ENCODE measurements around a stretch of chr3.

DNA sequence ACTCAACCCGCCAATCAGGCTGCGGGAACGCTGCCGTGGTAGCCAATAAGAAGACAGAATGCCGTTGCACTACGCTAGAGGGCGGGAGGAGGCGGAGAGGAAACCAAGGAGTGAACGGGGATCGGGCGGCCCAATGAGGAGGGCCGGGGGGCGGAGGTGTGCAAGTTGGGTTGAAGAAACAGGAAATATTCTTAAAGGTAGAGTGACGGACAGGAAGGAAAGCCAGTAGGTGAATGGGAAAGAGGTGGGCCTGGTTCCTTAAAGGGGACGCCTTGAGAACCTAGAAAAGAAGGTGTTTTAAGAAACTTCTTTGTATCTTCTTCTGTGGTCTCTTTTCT, 264 bp upstream of the USF3 start:
- PRO-cap: bidirectional peak, plus-strand start at position 200 of the sequence, minus-strand start outside the sequence

DNA sequence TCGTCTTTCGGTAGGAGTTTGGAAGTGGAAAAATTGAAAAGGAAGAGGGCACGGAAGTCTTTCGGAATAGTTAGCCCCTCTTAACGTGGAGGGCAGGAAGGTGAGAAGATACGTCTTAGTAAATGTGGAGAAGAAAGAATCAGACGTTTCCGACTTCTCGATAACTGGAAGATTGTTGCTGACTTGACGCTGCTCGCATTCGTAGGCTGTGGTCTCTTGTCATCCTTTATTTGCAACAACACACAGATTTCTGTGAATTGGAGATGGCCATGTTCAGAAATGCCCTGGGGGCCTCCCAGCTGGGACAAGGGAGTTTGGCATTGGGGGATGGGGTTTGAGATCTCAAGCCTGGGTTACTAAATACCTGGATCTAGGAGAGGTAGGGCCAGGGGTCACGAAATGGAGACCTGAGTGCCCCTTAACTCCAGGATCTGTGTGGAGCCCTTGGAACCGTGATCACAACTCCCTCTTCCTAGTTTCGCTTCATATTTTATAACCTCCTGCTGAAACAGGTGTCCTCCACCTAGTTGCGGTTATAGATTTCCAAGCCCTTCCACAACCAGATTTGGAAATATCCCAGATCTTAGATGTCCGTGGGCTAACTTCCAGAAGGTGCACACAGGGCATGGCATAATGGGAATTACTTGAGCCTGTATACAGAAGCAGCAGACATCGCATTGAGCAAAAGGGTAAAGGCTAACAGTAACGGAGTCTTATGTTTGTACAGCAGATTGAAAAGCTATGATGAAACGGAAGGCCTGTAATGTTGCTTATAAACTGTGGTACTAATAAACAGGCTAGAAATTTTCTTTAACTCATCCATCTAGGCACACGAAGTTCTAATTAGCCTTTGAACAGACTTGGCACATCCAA, 869 bp upstream of the USF3 start:
- PRO-cap: unidirectional peak, minus-strand start at position 464 of the sequence

DNA sequence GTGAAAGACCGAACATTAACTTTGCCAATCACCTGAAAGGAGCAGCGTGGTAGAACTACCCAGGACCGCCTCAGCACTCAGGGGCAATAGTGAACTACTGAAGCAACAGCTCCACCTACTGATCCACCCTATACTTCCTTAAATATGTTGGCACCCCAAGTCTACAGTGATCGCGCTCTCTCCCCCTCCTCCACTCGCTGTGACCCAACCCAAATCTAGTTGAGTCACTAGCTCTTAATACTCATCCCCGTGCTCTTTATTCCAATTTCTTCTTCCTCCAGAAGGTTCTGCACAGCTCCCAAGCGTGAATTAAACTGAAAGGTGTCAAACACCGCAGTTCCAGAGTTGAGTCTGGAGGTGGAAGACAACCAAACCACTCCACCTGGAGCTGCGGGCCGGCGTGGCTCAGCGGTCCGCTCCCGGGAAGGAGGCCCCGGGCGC, 829 bp downstream of the NAA50 start:
- PRO-cap: bidirectional peak, plus-strand start at position 264 of the sequence, minus-strand start at position 79 of the sequence

GRCh38 chr3:113748688-113749292, 2.0 kb downstream of the ATP6V1A start:
- PRO-cap: no peak

DNA sequence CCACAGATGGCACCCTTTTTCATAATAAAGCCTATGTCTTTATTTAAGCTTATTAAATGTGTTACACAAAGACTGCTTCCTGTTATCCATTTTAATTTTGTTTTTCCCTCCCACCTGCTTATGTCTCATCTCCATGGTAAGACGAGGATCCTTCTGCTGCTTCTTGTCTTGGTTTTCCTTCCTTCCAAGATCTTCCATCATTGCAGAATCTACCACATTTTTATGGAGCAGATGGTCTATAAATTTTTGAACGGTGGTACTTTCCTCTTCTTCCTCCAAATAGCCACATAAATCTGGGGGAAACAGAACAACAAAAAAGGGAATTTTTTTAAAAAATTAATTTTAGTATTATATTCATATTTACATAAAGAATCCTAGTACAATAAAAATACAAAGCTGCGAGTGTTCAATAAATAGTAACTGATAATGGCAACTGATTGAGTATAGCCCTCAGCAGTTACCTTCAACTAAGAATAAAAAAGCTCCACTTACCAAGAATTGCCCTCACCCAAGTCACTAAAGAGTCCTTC, 19.8 kb downstream of the CCDC191 start:
- PRO-cap: no peak

DNA sequence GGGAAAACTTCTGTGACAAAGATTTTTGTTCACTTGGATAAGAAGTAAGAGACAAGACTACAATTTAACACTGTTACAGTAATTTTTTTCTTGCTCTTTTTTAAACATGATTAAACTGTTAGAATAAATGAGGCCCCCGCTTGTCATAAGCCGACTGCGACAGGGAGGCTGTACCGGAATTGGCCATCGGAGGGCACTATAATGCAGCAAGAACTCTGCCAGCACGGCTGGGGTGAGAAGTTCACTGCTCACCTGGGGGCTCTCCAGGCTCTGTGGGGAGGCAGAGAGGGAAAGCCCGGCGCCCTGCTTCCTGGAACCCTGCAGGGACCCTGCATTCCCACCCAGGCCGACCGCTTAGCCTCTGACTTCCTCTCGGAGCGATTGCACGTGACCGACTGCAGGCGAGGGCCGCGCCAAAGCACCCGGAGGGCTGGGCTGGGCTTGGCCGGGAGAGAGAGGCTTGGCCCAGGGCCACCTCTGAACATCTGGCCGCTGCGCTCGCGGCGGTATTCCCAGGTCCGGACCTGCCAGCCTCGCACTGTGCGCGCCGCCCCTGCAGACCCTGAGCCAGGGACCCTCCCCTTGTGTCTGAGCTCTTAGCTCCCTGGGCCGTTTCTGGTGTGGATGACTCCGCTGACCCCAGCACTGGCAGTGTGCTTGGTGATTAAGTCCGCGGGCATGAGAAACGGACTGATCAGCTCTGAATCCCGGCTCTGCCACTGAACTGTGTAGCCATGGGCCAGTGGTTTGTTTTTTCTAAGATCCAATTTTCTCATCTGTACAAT, 26.2 kb downstream of the DRD3 start:
- PRO-cap: no peak

DNA sequence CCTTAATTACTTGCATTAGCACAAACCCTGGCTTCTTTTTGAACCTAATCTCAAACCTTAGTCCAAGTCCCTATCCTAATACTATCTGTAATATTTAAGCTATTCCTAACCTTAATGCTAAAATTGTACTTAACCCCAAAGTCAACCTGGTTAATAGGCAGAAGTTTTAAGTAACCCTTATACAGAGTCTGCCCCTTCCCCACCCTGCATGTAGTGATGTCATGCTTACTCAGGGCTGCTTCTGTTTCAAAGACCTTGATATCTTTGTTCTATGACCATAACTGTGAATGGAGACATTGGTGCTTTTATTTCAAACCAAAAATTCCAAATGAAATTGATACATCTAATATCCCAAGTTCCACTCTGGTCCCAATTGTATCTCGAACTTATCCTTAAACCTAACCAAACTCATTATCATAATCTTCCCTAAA, 4.1 kb downstream of the TIGIT start:
- PRO-cap: no peak

DNA sequence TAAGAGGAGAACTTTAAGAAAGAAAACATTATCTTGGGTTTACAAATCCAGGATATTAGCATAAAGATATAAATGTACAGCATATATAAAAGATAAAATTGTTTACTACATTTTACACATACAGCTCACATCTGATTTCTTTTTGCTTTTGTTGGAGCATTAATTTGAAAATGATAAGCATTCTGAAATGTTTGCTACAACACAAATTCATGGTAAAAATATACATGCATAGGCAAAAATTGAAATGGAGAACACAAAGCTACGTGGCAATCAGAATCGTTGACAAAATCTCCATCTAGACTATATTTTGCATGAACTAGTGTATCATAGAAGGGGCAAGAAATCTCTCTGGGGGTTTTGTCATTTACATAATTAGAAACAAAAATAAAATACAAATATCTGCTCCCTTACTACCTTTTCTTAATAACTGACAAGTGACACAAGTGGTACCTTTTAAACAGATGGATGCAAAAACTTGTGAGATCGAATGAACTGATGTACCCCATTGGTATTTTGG, 159.2 kb downstream of the TIGIT start:
- PRO-cap: no peak

- PRO-cap: no peak
Observed at GRCh38 chr3:114571274-114571808, 277.5 kb downstream of the TIGIT start.

DNA sequence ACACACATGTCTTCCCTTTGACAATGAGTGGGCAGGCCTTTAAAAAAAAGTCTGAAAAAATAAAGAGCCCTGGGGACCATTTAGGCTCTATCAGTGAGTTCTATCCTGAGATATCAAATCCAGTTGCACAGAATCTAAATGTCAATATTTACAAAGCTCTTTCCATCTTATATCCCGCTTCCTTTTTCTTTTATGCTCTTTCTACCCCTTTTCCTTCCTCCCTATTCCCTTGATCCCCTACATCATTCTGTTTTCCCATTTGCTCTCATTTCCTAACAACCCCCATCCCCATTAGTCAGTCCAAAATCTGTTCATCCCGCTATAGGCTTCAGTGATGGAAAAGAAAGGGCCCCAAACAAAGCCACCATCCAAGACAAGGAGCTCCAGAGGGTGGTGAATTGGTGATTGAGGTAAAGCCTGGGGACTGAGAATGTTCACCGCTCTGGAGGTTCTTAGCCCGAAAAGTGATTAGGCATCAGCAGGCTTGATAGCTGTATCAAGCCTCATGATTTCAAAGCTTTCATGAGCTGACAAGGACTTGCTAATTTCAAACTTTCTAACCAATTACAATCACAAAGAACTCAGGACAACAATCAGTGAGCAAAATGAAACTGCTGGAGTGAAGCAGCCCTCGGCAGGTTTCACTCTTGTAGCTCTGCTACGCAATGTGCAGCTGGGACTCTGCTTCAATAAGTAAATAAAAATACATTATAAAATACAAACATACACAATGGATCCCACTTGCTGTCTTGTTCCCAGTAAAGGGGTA, 391.2 kb downstream of the TIGIT start:
- PRO-cap: no peak

DNA sequence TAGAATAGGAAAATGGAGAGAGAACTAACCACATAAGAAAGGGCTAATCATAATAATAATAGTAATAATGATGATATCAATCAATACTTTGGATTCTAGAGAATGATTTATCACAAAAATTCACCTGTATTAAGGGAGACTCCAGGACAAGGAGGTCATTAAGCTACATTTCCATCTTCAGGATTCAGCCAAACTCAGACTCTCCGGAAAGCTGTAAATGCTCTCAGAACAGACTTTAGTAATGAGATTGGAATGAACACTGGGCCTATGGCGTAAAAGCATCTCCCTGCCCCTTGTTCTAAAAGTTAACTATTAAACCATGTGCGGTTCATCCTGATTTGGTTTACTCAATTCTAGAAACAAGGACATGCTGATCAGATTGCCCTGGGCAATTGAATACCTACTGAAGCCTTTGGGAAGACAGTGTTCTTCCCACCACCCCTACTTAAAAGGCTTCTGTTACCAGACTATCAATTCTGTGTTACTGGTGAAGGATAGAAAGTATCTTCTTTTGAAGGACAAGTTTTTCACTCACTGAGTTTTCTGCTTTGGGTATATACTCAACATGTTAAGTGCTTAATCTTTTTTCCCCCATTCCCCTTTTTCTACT, 401.2 kb downstream of the ZBTB20 start:
- PRO-cap: bidirectional peak, plus-strand start at position 350 of the sequence, minus-strand start at position 240 of the sequence

- PRO-cap: no peak
Observed at GRCh38 chr3:114746350-114746807, 400.7 kb downstream of the ZBTB20 start.

GRCh38 chr3:114756853-114757312, 390.2 kb downstream of the ZBTB20 start:
- PRO-cap: unidirectional peak, plus-strand start at chr3:114757097

GRCh38 chr3:114781917-114782434, 365.1 kb downstream of the ZBTB20 start:
- PRO-cap: no peak

GRCh38 chr3:114863729-114864160, 283.3 kb downstream of the ZBTB20 start:
- PRO-cap: no peak

DNA sequence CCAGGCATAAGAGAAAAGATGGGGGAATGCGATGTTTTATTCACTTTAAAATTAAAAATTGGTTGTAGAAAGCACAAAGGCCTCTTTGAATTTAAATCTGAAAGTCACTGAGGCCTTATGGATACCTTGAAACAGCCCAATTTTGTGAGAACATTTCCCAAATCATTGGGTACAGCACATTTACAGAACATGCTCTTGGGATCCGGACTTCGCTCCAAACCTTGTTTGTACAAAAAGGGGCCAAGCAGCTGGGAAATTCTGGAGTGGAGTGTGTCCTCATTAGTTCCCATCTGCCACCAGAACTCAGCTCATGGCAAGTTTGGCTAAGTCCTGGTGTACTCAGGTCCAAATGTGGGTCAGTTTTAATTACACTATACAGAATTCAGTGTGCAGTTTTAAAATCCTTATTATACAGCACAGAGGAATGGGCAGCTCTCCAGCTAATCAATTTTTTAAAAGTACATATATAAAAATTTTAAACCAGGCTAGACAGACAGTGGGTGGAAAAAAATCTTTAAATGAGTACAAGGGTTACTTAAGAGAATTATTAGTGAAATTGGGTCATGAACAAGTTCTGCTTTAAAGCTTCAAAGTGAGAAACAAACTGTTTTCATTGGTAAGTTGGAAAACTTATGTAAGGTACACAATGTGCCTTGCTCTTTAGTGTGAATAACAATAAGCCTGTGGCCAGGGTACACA, 254.1 kb downstream of the ZBTB20 start:
- PRO-cap: no peak

GRCh38 chr3:115099429-115100009, 47.6 kb downstream of the ZBTB20 start:
- PRO-cap: no peak

DNA sequence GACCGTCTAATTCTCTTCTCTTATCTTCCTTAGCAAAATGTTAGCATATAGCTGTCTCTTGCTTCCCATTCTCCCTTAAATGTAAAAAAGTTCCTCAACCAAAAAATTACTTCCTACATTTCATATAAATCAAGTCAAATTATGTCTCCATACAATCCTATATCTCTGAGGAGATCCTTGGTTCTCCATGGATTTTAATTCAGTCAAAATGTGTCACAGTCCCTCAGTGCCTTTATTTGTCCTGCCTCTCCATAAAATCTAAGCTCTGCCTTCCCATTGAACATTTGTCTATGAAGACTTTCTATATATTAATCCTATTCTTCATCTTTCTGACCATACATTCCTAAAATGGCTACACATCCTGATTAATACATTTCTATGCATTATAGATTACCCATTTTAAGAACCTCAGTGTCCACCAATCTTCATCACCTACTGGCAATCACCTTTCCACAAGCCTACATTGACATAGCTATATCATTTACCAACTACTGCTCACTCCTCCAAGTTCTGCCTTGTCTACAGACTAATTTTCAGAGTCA, 24.6 kb downstream of the ZBTB20 start:
- PRO-cap: no peak

- PRO-cap: no peak
Observed at GRCh38 chr3:115998786-115999400, 375.6 kb downstream of the GAP43 start.

GRCh38 chr3:116410577-116411026, 34.7 kb downstream of the LSAMP start:
- PRO-cap: no peak